Diencephalon (tissue), 2 donors: ENCODE results near the genes FGF2 and ANKRD50.

- RAMPAGE, long total RNA, result no peak
Observed at GRCh38 chr4:122560096-122560437, 60.8 kb downstream of the IL21 start.

- RAMPAGE, long total RNA, result no peak
Observed at GRCh38 chr4:122749400-122750249, 17.1 kb downstream of the BBS12 start.

- RAMPAGE, long total RNA, result no peak
Observed at GRCh38 chr4:122826395-122826921, at the start of gene FGF2. Gene FGF2 (plus strand): TSS chr4:122826831.

- RAMPAGE, long total RNA, result no peak
Observed at GRCh38 chr4:122826922-122827905, 583 bp downstream of the FGF2 start.

GRCh38 chr4:123401269-123402447 lies 5.1 kb downstream of the SPRY1 start:
- RAMPAGE, long total RNA, result no peak

- RAMPAGE, long total RNA, result no peak
Observed at GRCh38 chr4:123477626-123478522, 81.3 kb downstream of the SPRY1 start.

DNA sequence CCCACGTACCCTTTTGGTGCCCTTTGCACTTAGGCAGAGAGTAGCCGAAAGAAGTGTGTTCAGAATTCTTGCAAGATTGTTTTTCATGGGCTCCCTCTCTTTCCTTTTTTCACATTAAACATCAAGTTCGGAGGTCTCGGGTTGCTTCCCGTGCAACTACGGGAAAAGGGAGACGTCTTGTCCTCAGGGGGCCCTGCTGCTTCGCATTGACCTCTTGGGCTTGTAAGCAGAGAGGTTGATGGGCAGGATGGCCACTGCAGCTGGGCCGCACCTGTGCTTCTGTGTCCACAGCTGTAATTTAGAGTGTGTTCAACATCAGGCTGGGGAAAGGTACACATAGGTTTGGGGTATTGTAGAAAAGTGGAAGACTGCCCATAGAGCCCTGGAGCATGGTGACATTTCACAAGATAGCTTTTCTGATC lies 109.7 kb downstream of the SPRY1 start:
- RAMPAGE, long total RNA, result no peak

DNA sequence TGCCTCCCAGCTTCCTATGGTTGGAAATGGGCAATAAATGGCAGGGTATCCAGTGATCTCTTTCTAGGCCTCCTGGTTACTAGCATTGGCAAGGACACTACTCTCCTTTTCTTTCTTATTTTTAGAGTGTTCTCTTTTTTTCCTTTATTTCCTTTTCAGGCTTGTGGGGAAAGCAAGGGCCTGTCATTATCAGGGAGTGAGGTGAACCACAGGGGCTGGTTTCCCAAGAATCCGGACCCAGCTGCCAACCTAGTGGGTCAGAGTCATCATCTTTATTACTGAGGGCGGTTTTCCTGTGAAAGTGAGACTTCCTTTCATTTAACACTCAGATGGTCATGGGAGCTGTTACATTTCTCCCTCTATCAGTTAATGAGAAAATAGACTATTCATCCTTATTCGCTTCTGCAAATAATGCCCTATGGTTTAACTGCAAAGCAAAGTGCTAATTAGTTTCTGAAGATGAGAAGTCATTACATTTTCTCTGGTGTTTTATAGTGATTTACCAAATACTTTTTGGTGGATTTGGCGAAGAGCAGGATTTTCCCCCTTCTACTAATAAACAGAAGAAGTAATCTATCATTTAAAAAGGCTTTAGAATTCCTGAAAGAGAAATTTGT lies 224.8 kb downstream of the SPRY1 start:
- RAMPAGE, long total RNA, result no peak

DNA sequence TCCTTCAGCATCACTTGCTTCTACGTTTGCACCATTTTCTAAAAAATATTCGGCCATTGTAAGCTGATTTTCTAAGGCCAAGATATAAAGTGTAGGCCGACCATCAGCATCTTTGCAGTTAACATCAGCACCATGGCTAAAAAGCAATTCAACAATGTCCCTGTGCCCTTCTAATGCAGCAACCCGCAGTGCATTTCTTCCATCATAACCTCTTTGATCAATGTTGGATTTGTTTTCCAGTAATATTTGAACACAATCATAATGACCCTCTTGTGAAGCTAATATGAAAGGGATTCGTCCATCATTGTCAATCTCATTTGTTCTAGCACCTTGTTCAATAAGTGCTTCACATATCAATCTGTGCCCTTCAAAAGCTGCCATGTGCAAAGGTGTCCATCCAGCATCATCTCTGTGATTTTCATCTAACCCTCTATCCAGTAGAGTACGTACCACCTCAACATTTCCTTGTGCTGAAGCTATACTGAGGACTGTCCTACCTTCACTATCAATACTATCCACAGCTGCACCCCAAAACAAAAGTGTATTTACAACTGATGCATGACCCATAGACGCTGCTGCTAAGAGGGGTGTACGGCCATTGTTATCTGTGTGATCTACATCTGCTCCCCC lies 42.1 kb downstream of the ANKRD50 start:
- RAMPAGE, long total RNA, result no peak

DNA sequence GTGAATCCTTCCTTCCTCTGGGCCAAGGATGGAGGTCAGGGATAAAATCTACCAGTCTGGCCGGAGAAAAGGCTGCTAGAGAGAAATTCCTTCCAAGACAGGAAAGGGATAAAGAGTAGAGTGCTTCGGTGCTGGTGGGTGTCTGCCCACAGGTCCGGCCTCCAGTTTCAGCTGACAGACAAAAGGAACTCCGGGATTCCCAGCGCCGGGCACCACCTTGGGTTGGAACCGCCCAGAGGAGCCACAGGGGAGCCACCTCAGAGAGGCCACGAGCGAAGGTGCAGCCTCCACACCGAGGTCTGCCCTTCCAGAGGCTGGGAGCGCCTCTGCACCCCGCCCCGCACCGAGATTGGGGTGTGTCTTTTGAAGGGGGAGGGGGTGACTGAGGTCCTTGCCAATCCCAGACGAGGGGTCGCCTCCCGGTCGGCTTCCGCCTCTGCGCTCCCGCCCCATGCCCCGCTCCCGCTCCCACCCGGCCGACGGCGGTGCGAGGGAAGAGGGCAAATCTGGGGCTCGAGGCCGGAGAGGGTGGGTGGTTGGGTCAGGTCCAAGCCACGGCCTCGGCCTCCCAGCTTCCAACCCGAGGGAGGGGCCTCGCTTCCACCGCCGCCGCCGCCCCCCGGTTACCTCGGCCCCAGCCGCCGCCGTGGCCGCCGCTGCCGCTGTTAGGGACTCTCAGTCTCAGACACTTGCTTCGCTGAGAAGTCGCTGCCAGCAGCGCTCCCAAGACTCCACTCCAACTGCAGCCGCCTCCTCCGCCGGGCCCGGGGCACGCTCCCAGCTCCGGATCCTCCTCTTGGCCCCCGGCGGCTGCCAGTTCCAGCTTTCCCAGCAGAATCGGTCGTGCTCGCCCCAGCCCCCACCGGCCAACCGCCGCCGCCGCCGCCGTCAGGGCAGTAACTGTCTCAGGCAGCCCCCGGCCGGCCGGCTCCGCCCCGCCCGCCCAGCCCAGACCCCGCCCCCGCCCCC lies at the start of gene ANKRD50:
ANKRD50 (minus strand) TSS at position 902 of the 969 bp plus-strand sequence.
- RAMPAGE, long total RNA, result no peak

DNA sequence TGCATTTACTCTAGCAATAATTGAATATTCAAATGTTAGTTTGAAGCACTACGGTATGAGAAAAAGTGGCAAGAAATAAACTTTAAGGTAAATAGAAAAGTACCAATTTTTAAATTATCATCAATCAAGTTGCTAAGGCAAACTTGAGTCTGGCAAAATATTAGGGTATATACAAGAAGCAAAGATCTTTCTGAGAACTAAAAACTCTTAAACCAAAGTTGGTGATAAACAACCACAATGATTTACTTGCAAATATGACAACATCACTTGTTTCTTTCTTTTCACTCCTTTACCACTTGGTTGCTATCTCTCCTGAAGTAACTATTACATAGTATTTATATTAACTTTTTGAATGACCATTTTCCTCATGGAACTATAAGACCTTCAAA lies 731.5 kb upstream of the INTU start:
- RAMPAGE, long total RNA, result no peak

DNA sequence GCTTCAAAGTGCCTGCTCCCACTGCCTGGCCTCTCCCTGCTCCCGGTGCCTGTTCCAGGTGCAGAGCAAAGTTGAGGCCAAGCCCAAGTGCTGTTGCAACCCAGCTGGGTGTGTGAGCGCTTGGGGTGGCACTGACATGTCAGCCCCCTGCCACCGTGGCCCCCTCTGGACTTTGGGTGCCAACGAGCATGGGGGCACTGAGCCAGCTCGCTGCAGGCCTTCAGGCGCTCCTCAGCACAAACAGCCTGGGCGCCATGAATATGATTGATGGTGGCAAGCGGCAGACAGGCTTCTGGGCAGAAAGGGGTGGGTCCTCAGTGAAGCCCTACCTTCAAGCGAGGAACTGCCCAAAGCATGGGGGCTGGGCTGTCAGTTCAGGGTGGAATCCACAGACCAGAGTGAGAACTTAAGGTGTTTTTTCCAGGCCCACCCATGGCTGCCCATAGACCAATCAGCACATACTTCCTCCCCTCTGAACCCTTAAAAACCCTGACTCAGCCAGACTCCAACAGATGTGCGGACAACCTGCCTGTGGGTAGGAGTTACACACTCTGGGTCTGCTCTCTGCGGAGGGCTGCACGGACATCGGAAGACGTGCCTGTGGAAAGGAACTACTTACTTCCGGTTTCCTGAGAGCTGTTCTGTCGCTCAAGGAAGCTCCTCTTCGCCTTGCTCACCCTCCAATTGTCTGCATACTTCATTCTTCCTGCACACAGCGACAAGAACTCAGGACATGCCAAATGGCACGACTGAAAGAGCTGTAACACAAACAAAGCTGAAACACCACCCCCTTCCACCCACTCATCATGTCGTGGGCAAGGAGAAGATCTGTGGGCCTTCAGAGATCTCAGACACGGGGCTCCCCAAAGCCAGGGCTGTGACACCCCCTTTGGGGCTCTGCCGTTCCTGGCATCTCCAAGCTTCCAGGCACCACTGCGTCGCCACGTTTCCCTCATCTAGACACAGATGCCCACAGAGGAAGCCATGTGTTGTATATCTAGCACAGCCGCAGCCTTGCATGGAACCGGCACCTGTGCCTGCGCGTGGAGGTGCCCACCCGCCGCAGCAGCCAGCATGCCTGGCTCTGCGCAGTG lies 676.9 kb upstream of the INTU start:
- RAMPAGE, long total RNA, result no peak

- RAMPAGE, long total RNA, result start-site peak on the minus strand at chr4:127623803-127623835, 11 and 8 reads in 2 replicates
Observed at GRCh38 chr4:127623411-127624018, 9.2 kb upstream of the INTU start.

DNA sequence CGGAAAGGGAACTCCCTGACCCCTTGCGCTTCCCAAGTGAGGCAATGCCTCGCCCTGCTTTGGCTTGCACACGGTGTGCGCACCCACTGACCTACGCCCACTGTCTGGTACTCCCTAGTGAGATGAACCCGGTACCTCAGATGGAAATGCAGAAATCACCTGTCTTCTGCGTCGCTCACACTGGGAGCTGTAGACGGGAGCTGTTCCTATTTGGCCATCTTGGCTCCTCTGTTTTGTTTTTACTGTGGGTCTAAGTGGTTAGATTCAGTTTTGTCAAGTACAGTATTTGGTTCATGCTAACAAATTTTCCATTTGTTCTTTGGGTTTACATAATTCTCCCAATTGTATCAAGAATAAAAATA lies 23.2 kb downstream of the INTU start:
- RAMPAGE, long total RNA, result no peak

GRCh38 chr4:127781306-127781617 lies 860 bp upstream of the HSPA4L start:
- RAMPAGE, long total RNA, result no peak

DNA sequence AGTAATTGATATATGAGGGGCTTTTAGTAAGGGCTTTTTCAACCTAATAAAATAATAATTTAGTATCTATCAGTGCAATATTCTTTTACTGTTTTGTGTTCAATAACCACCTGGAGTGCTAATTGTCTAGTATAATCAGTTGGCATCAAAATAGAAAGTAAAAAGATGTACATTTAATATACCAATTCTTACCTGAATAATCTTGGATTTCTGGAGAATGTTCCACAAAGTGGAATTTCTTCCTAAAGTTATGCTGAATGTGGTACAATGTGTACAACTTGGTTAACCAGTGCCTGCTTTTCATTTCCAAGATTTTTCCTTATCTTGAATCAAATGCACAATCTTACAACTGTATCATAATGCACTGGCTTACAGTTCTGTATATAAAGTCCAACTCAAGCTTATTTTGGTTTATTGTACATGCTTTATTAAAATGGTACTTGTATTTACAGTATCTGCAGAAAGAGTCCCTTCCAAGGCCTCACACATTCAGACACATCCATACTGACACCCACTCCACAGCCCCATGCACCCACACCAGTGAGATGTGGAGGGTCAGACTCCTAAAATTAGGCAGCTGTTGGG lies 17.8 kb downstream of the PGRMC2 start:
- RAMPAGE, long total RNA, result no peak

GRCh38 chr4:128284382-128284854 lies 3.2 kb downstream of the PGRMC2 start:
- RAMPAGE, long total RNA, result no peak

GRCh38 chr4:128287880-128288678 lies 466 bp upstream of the PGRMC2 start:
- RAMPAGE, long total RNA, result no peak

DNA sequence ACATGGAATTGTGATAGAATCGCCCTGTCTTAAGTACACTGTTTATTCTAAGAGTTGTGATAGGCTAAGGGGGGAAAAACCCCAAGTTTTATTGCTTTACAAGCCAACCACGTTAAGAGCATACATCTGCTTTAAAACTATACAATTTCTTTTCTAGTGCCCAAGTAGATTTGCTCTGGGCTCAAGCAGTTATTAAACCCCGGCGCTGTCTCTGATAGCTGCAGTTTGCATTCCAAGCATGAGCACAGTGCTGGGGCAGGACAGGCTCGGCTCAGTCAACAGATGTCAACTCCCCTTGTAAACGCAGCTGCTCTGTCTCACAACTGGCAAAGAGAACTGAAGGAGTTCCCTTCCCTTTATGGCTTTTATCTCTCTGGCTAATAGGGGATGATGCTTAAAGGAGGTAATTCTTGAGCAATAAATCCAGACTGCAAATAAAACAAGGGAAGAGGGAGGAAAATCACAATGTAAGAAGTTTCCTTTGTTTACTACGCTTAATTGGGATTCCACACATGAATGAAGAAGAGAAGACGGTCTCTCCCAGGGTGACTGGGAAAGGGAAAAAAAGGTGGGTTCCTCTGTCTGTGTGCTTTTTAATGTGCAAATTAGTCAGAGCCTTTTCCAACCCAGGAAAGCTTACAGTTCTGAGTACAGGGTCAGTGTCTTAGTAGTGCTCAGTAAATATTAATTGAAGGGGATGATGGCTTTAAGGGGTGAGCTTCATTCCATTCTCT lies 155.9 kb upstream of the JADE1 start:
- RAMPAGE, long total RNA, result no peak

DNA sequence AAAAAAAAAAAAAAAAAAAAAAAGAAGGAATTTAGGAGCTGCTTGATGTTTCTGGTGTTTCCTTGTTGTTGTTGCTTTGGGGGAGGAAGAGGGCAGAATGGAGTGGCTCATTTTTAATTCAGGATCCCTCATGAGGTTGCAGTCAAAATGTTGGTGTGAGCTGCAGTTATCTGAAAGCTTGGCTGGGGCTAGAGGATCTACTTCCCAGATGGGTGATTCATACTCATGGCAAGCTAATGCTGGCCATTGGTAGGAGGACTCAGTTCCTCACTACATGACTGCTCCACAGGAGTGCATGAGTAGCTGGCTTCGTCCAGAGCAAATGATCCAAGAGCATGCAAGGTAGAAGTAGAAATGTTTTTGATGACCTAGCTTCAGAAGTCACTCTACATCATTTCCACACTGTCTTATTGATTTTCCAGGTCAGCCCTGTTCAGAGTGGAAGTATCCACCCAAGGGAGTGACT lies 26.3 kb upstream of the JADE1 start:
- RAMPAGE, long total RNA, result no peak